ENCODE data around the gene DYRK1A.

DNA sequence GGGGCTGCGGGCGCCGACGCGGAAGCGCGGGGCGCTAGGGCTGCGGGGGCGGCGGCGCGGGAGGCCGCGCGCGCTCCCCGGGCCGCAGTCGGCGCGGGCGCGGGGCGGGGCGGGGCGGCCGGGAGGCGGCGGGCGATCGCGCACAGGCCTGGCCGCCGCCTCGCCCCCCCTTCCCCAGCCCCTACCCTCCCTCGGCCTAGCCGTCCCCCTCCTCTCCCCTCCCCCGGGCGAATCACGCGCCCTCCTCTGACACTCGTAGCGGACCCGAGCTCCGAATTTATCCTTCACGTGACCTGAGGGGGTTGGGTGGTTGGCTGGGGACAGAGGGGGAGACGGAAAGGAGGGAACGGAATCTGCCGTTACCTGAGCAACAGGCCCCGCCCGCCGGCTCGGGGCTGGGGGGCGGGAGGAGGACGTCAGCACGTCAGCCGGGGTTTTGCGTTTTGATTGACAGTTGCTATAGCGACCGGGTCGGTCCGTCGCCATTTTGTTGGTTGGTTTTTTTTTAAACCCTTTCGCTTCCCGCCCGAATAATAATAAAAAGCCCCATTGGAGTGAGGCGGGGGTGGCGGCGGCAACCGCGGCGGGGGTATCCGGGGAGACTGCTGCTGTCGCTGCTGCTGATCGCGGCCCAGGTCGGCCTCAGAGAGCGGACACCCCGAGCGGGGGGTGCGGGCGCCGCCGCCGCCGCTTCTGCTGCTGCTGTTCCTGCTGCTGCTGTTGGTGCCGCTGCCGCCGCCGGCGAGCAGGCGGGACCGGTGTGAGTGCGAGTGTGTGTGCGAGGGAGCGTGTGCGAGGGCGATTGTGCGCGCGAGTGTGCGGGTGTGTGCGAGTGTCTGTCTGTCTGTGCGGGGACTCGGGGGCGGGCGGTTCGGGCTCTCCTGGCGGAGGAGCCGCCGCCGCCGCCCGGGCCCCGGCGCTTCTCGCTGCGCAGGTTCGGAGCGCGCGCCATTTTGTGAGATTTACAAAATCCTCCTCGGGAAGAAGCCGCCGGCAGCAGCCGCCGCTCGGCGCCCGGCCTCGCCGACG lies at the start of gene DYRK1A:
Gene DYRK1A, plus strand, starts transcription at position 465 of the 1,029 bp plus-strand sequence.
- PRO-cap, 3 experiments, result peak in 3 of 3 experiments; most common plus-strand start position 37 of the sequence (in 3); most common minus-strand start position 279 of the sequence (in 2)
- RAMPAGE, long total RNA, 4 experiments, result start-site peak on the plus strand in 1 of 4 experiments, centred at positions 474 to 579 of the sequence, 7 to 13 reads per replicate
- RRBS, result 1% methylated on average over 52 of the region's 134 CpGs

DNA sequence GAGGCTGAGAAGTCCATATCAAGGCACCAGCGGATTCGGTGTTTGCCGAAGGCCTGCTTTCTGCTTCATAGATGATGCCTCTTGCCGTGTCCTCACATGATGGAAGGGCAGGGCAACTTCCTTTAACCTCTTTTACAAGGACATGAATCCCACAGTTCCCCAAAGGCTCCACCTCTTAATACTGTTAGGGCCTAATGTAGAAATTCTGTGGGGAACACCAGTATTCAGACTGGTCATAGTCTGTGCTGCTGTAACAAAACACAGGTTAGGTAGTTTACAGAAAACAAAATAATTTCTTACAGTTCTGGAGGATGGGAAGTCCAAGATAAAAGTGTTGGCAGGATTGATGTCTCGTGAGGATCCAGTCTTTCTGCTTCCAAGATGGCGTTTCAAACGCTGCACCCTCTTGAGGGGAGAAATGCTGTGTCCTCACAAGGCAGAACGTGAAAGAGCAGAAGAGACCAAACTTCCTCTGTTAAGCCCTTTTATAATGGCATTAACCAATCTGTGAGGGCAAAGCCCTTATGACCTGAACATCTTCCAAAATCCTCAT lies 26.0 kb downstream of the DYRK1A start:
- PRO-cap, 3 experiments, result no peak in any of the 3 experiments
- RAMPAGE, long total RNA, 4 experiments, result no peak in any of the 4 experiments
- RRBS, result no CpG with 5 or more reads among the region's 8 CpGs

GRCh38 chr21:37397922-37398347 lies 31.4 kb downstream of the DYRK1A start:
- PRO-cap, 3 experiments, result no peak in any of the 3 experiments
- RAMPAGE, long total RNA, 4 experiments, result no peak in any of the 4 experiments
- RRBS, result no CpG with 5 or more reads among the region's 1 CpG

DNA sequence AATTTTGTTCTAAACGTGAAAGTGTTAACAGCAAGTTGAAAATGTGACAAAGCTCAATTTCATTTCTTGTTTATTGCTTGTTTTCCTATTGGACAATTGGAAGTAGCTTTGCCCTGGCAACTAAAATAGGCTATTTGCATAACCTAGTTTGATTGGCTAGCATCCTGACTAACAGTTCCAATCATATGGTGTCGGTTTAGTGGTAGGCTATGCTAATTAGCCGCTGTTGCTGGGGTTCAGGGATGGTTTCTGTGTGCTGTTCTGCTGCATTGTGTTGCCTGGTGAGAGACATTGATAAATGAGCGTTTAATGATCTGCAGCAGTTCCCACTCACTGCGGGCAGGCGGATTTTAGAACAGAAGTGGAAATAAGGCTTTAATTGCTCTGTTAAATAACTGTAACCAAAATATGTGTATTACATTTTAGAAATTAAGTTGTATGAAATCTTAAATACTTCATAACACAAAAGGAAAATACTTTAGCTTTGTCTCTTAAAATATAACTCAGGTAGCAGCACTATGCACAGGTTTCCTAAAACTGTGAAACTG lies 68.6 kb downstream of the DYRK1A start:
- PRO-cap, 3 experiments, result no peak in any of the 3 experiments
- RAMPAGE, long total RNA, 4 experiments, result no peak in any of the 4 experiments
- RRBS, result no CpG with 5 or more reads among the region's 6 CpGs

DNA sequence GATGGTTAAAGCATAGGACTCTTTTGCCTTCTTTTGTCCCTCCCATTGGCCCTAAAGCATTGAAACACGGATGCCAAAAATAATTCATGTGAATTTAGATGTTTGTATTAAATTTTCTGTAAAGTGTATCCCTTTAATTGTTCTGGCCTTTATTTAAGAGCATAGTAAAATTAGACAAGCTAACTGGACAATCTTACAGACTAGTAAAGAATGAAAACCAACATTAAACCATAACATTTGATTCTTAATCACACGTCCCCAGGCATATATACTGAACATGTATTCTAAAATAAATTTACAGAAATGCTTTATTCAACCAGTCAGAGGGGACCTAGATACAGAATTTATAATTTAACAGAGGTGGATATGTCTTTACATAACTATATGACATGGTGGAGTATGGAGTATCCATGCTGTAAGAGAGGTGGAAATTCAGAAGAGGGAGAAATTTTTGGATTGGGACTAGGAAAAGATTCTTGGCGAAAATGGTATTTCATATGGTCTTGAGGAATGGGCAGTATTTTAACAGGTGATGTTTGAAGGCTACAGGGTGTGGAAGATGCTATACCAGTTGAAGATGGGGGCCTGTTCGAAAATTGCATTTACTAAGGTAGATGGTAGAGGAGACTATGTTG lies 70.0 kb downstream of the DYRK1A start:
- PRO-cap, 3 experiments, result no peak in any of the 3 experiments
- RAMPAGE, long total RNA, 4 experiments, result no peak in any of the 4 experiments
- RRBS, result no CpG with 5 or more reads among the region's 4 CpGs

DNA sequence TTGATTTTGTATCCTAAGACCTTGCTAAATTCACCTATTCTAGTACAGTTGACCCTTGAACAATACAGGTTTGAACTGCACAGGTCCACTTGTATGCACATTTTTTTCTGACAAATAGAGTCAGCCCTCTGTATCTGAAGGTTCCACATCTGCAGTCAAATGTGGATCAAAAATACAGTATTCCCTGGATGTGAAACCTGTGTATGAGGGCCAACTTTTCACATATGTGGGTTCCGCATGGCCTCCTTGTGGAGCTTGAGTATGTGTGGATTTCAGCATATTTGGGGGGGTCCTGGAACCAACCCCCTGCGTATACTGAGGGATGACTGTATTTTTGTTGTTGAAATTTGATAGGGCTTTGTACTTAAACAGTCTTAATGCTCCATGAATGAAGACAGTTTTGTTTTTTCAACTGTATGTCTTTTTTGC lies 133.2 kb downstream of the DYRK1A start:
- PRO-cap, 3 experiments, result no peak in any of the 3 experiments
- RAMPAGE, long total RNA, 4 experiments, result no peak in any of the 4 experiments
- RRBS, result no CpG with 5 or more reads among the region's 2 CpGs

DNA sequence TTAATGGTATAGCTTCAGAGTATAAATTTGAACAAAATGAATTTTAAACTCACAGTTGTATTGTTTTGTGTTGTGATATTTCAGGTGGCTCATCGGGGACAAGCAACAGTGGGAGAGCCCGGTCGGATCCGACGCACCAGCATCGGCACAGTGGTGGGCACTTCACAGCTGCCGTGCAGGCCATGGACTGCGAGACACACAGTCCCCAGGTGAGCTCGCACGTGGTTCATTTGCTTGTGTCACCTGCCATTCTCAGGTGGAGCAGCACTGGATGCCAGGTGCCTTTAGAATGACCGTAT lies 139.4 kb downstream of the DYRK1A start:
- PRO-cap, 3 experiments, result no peak in any of the 3 experiments
- RAMPAGE, long total RNA, 4 experiments, result start-site peak on the plus strand in 1 of 4 experiments, centred at position 115 of the sequence, 21 reads per replicate
- RRBS, result no CpG with 5 or more reads among the region's 11 CpGs

DNA sequence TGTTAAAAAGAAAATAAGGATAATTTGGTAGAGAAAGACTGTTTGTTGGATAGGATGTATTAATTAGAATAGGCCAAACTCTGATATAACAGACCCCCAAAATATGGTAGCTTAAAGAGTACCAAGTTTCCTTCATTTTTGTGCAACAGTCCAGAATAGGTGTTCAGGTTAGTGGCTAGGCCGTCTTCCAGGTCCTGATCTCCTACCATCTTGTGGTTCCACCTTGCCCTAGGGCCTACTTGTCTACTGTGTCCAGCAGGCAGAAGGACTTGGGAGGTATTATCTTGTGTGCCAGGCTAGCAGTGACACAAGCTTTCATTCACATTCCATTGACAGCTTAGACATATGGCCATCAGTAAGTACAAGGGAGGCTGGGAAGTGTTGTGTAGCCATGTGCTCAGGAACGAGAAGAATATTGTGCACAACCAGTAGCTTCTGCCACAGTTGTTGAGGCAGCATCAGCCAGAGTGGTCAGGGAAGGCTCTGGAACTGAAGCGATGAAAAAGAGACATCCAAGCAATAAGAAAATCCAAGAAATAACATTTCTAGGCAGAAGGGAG lies 144.0 kb downstream of the DYRK1A start:
- PRO-cap, 3 experiments, result no peak in any of the 3 experiments
- RAMPAGE, long total RNA, 4 experiments, result no peak in any of the 4 experiments
- RRBS, result no CpG with 5 or more reads among the region's 3 CpGs

GRCh38 chr21:37512037-37512713 lies 145.6 kb downstream of the DYRK1A start:
- PRO-cap, 3 experiments, result no peak in any of the 3 experiments
- RAMPAGE, long total RNA, 4 experiments, result no peak in any of the 4 experiments
- RRBS, result no CpG with 5 or more reads among the region's 10 CpGs

DNA sequence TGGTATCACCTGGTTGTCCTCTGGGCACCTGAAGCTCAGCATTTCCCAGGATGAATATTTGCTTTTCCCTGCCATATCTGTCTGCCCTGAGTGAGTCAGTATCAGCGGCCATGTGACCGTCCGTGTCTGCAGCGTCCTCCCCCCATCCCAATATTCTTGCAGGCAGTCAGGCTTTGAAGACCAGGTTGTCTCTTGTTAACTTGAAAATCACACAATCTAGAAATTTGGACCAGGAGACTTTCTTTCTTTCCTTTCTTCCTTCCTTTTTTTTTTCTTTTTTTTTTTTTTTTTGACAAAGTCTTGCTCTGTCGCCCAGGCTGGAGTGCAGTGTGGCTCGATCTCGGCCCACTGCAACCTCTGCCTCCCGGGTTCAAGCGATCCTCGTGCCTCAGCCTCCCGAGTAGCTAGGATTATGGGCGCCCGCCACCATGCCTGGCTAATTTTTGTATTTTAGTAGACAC lies 198.7 kb downstream of the DYRK1A start:
- PRO-cap, 3 experiments, result peak in 2 of 3 experiments; most common minus-strand start position 83 of the sequence (in 1)
- RAMPAGE, long total RNA, 4 experiments, result no peak in any of the 4 experiments
- RRBS, result no CpG with 5 or more reads among the region's 13 CpGs

- PRO-cap, 3 experiments, result no peak in any of the 3 experiments
- RAMPAGE, long total RNA, 4 experiments, result no peak in any of the 4 experiments
- RRBS, result no CpG with 5 or more reads among the region's 4 CpGs
These were observed 260.6 kb downstream of the DYRK1A start for GRCh38 chr21:37627070-37627700.

- PRO-cap, 3 experiments, result no peak in any of the 3 experiments
- RAMPAGE, long total RNA, 4 experiments, result no peak in any of the 4 experiments
- RRBS, result 65% methylated on average over 2 of the region's 9 CpGs
These were observed 88.3 kb downstream of the KCNJ6 start for GRCh38 chr21:37827890-37828424.

- PRO-cap, 3 experiments, result no peak in any of the 3 experiments
- RAMPAGE, long total RNA, 4 experiments, result no peak in any of the 4 experiments
- RRBS, result no CpG with 5 or more reads among the region's 5 CpGs
These were observed 22.0 kb upstream of the KCNJ15 start for GRCh38 chr21:38234779-38235182.

GRCh38 chr21:38277304-38277845 lies 20.6 kb downstream of the KCNJ15 start:
- PRO-cap, 3 experiments, result peak in 1 of 3 experiments; most common plus-strand start chr21:38277689 (in 1); most common minus-strand start chr21:38277653 (in 1)
- RAMPAGE, long total RNA, 4 experiments, result no peak in any of the 4 experiments
- RRBS, result no CpG with 5 or more reads among the region's 9 CpGs

DNA sequence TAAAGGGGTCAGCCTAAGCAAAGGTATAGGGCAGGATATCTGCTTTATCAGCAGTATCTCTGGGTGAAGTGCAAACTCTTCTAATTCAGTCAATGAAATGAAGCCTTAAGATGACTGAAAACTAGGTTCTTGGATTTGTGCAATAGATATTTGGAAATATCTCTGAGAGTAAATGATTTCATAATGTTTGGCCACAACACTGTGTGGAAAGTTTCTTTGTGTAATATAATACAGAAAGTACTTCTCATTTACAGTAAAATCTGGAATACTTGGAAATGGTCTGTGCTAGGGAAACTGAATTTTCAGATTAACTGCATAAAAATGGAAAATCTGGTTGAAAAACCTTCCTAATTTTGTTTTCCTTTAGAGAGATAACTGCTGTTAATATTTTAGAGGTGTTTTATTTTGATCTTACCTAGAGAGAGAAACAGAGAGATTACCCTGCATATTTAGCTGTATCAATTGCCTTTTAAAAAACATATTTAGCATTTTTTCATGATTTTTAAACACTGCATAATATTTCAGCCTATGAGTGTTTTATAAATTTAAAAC lies 26.3 kb downstream of the KCNJ15 start:
- PRO-cap, 3 experiments, result peak in 2 of 3 experiments; most common plus-strand start position 253 of the sequence (in 2); most common minus-strand start position 98 of the sequence (in 1)
- RAMPAGE, long total RNA, 4 experiments, result no peak in any of the 4 experiments

- PRO-cap, 3 experiments, result peak in 1 of 3 experiments; most common plus-strand start chr21:38308688 (in 1)
- RAMPAGE, long total RNA, 4 experiments, result no peak in any of the 4 experiments
- RRBS, result no CpG with 5 or more reads among the region's 5 CpGs
These were observed 51.7 kb downstream of the KCNJ15 start for GRCh38 chr21:38308428-38308900.

- PRO-cap, 3 experiments, result no peak in any of the 3 experiments
- RAMPAGE, long total RNA, 4 experiments, result no peak in any of the 4 experiments
- RRBS, result no CpG with 5 or more reads among the region's 14 CpGs
These were observed 87.0 kb downstream of the KCNJ15 start for GRCh38 chr21:38343362-38344664.

DNA sequence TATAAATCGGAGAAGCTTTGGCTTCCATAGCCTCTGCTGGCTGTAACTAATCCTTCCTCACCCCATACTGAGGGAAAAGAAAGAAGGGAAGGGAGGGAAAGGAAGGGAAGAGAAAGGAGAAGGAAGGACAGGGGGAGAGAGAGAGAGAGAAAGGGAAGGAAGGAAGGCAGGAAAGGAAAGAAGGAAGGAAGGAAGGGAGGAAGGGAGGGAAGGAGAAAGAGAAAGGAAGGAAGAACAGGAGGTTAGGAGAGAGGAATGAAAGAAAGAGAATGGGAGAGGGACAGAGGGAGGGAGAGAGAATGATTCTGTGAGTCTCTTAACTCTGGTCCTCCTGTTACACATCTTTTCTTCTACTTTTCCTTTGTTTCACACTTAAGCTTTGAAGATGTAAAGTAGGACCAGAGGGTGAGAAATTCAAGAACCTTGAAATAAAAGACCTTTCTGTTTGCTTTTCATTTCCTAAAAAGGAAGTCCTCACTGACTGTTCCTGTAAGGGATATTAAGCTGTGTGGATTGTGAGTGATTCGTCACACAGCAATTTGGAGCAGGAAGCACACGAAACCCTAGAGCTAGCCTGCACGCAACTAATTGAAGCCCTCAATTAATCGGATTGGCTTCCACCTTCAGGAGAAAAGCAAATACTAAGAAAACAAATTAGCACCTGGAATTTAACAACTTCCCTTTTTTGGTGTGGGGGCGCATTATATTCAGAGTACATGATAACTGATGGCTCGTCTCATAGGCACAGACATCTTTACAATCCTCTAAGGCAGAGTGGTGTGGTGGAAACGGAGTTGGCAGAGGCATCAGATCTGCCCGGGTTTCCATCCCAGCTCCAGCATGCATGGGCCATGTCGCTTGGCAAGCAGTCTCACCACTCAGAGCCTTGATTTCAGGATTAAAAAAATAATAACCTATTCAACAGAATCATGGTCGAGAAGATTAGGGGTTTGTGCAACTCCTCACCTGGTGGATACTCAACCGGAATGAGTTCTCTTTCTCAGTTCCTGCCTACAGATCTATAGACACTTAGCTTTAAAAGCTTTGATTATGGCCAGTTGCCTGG lies 95.1 kb downstream of the KCNJ15 start:
- PRO-cap, 3 experiments, result no peak in any of the 3 experiments
- RAMPAGE, long total RNA, 4 experiments, result no peak in any of the 4 experiments
- RRBS, result no CpG with 5 or more reads among the region's 12 CpGs

DNA sequence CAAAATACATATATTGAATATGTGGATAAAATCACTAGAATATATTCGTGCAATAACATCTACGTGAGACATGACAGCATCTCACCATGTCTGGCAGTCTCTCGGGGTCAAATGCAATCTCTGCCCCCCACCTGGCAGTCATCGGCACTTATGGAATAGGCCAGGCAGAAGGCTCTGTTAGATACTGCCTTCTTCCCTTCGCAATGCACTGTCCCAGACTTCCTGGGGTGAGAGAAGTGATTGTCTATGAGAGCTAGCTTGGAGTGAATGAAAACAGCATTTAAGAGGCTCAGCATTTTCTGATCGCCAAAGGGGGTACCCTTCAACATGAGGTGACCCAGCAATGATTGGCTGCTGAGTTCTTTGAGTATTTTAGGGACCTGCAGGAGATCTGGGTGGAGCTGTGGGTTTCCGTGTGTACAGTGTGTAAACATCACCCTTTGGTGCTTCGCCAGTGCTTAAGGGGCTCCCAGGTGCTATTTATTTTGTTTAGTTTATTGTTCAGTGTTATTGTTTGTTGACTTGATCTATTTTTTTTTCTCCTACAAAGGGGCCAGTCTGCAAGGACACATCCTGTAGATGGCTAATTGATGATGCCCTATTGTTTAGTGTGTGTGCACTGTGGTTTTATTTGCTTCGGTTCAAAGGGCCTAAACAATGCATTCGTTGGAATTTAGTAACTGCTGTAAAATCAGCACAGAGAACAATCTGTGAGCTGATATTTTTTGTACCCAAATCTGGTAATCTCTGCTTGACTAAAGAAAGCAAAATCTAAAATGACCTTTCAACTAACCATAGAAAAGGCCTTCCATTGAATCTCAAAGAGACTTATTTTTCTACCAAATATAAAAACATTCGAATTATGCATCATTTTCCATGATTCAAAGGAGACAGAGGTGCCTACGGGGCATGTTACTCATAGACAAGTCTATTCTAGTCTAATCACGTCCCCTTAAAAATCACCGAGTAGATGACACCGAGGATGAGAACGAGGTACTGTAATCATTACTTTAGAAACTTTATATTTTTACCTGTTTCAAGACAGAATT lies 10.0 kb downstream of the ERG start:
- PRO-cap, 3 experiments, result no peak in any of the 3 experiments
- RAMPAGE, long total RNA, 4 experiments, result no peak in any of the 4 experiments
- RRBS, result no CpG with 5 or more reads among the region's 16 CpGs

GRCh38 chr21:38766817-38767879 lies 38.6 kb upstream of the ETS2 start:
- PRO-cap, 3 experiments, result no peak in any of the 3 experiments
- RAMPAGE, long total RNA, 4 experiments, result no peak in any of the 4 experiments
- RRBS, result no CpG with 5 or more reads among the region's 16 CpGs

All from adrenal gland (tissue), 7 donors.